Parietal lobe (tissue), 2 donors: ENCODE results near the gene TMEM245.

DNA sequence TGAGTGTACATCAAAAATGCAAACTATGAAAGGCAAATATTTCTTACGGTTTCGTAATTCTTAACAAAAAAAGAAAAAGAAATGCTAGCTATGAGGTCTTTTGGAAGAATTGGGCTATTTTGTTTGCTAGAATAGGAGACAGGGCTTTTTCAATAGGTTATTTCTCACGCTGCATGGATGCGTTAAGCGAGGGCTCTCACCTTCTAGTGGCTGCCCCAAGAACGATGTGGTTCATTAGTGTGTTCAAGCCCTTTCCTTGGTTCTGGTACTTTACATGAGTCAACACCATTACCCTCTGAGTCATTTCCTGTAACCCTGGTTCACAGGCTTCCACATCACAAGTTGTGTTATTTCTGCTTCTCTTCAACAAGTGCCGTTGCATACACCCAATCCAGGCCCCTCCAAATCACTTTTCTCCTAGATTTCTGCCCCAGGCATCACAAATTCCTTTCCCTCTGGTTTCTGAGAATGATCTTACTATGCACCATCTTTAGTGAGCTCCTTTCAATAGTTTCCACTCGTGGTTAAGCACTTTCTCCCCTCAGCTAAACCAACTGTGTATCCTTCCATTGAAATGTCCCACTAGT, 69.6 kb upstream of the RAD23B start:
- RAMPAGE, long total RNA, result no peak

DNA sequence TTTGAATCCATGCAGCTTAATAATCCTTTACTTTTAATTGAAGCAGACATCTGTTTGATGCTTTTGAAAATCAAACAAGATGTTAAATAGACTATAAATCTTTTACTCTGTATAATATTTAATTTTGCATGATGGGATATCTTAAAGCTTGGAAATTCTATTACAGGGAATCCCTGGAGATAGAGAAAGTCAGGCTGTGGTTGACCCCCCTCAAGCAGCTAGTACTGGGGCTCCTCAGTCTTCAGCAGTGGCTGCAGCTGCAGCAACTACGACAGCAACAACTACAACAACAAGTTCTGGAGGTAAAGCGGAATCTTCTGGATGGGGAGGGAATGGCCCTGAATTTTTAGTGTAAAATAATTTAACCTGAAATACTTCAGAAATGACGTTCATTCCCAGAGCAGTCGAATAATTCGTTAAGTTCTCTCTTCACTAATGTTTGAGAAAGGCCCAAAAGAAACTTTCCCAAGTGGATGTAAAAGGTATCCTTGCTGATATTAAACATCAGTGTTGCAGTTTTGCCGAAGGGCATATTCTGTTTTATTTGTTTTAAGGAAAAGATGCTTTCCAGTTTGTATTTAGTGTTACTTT, 38.8 kb downstream of the RAD23B start:
- RAMPAGE, long total RNA, result no peak

DNA sequence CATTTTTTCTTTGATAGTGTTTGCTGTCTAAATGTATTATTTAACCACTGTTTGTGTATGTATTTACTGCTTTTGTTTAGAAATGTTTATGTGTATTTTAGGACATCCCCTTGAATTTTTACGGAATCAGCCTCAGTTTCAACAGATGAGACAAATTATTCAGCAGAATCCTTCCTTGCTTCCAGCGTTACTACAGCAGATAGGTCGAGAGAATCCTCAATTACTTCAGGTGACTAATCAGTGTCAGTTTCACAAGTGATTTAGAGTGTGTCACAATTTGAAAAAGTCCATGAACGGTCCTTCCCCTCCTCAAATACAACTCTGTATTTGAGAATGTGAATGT, 40.7 kb downstream of the RAD23B start:
- RAMPAGE, long total RNA, result no peak

- RAMPAGE, long total RNA, result no peak
Observed at GRCh38 chr9:107509097-107509826, 19.7 kb upstream of the KLF4 start.

GRCh38 chr9:107540211-107540478, 50.6 kb upstream of the KLF4 start:
- RAMPAGE, long total RNA, result no peak

GRCh38 chr9:107615276-107615603, 125.7 kb upstream of the KLF4 start:
- RAMPAGE, long total RNA, result no peak

DNA sequence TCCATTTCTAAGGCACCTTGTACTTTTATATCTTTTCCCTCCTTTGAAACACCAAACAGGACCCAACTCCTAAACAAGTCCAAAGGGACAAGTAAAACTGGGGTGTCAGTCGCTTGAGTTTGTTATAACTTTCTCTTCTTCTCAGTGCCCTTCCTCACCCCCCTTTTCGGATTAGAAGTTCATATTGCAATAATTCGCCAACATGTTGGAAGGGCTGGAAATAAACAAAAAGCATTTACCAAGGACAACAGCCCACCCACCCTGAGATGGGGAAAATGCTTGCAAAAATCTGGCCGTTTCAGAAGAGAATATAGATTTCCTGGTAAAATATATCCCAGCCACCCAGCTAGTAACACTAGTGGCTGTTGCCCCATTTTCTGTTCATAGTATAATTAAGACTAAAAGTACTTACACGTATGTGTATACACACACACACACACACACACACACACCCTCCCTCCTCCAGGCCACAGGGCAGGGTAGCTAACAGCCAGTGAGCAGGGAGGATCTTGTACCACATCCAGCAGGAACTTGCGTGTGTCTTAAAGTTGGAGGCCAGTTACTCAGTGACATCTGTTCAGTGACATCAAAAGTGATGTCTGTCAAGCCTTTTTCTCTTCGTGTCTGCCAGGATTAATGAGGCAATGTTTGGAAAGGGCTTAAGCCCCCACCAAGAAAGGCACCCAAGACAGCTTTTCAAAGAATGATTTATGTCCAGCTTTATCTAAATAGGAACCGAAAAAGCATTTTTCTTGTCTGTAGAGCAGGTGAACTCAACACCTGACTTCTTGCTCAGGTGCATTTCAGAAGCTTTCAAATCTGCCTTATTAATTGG, 149.2 kb upstream of the KLF4 start:
- RAMPAGE, long total RNA, result no peak

- RAMPAGE, long total RNA, result no peak
Observed at GRCh38 chr9:107645052-107645547, 155.5 kb upstream of the KLF4 start.

DNA sequence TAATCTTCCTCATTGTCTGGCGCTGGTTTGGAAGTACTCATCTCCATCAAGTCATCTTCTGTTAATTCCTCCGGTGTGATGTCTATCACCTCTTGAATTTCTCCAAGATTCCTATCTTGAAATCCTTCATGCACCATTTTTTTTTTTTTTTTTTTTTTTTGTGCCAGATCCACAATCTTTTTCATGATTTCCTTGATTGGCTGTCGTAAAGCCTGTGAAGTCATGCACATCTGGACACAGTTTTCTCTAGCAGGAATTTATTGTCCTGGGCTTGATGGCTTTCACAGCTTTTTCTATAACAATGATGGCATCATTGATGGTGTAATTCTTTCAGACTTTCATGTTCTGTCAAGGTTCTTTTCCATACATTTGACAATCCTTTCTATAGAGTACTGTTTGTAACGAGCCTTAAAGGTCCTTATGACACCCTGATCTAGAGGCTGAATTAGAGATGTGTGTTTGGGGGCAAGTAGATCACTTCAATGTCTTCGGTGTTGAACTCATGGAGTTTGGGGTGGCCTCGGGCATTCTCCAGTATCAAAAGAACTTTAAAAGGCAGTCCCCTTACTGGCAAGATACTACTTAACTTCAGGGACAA, 8.9 kb downstream of the ACTL7A start:
- RAMPAGE, long total RNA, result no peak

GRCh38 chr9:109063807-109064895, 50.9 kb upstream of the CTNNAL1 start:
- RAMPAGE, long total RNA, result no peak

- RAMPAGE, long total RNA, result no peak
Observed at GRCh38 chr9:109119795-109120557, at the start of gene TMEM245. Gene TMEM245 (minus strand): TSS chr9:109119947.

DNA sequence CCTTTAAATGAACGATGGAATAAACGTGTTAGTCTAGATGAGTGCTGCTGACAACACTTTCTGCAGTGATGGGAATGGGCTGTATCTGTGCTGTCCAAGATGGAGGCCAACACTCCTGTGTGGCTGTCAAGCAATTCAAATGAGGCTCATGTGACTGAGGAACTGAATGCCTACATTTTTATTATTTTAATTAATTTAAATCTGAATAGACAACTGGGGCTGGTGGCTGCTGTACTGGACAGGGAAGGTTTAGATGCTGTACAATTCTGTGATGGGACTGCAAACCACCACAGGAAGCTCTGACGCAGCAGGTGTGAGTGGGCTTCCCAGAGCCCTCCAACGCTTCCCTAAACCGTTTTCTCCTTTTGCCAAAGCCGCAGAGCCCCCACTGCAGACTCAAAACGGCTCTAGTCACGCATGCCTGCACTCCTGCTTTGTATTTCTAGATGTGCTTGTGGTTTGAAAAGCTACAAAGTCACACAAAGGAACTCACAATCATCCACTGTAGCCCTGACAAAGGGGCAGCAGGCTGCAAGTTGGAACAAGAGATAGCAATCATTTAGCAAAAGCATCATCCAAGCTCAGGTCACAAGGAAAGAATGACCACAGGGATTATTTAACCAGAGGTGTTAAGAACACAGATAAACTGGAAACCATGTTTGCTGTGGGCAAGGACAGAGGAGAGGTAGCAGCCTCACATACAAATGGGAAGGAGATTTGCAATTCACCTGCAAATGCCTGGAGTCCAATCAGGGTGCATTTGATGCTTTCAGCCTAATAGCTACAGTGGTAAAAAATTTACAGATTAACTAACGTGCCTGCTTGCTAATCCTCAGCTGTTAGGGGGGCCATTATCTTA, 79.3 kb downstream of the PTPN3 start:
- RAMPAGE, long total RNA, result no peak

GRCh38 chr9:109421092-109421740, 76.9 kb downstream of the PTPN3 start:
- RAMPAGE, long total RNA, result no peak

DNA sequence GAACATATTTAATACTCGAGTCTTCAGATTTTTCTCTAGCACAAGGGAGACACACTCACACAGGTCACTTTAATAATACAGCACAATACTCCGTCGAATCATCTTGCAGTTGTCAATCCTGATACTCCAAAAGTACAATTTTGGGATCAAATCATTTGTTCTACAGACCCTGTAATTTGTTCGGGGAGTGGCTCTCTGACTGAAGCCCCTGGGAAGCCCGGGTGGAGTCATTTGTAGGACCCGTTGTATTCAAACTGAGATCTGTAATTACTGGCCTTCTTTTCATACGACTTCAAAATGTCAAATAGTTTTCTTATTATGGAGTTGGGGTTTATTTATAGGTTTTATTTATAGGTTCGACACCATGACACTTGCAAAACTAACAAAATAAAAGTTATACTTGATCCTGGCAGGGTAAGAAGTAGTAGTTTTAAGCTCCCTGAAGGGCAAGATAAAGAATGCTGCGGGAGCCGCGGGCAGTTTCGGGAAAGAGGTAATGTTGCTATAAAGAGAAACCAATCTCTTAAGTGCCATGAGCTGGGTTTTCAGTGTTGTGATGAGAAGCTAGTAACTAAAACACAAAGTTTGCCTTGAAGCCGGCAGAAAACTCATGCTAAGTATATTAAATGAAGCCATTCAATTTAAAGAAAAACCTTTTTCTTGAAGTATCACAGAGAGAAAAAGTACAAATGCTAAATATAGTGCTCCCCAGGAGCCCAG, 24.9 kb downstream of the PTPN3 start:
- RAMPAGE, long total RNA, result no peak

DNA sequence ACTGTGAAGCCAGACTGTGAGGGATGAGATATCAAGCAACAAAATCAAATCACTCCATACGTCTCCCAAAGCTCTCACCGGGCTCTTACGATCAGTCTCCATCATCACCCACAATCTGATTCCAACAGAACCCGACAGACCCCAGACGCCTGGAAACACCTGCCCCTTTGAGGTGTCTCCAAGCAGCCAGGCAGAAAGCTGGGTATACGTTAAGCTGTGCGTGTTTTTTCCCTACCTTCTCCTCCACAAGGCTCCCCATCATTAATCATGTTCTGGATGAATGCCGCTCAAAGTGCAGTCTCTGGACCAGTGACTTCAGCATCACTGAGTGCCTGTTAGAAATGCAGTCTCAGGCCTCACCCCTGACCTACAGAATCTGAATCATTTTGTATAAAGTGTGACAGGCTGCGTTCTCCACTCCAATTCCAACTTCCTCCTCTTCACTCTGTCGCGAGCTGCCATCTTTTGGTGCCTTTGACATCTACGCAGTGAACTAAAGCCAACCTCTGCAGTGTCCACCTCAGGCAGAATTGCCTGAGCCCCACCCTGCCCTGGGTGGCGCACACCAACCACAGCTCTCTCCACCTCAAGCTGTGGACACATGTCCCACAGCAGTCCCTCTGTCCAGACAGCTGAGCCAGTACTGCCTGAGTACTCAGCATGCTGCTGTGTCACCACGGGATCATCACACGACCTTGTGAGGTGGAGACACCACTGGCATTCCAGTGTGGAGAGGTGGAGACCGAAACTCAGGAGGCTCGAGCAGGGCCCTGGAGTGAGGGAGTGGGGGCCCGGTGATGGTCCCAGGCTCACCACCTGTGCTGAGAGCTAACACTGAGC, 14.3 kb downstream of the PTPN3 start:
- RAMPAGE, long total RNA, result no peak

- RAMPAGE, long total RNA, result no peak
Observed at GRCh38 chr9:109499141-109500105, 1.3 kb upstream of the PTPN3 start.

DNA sequence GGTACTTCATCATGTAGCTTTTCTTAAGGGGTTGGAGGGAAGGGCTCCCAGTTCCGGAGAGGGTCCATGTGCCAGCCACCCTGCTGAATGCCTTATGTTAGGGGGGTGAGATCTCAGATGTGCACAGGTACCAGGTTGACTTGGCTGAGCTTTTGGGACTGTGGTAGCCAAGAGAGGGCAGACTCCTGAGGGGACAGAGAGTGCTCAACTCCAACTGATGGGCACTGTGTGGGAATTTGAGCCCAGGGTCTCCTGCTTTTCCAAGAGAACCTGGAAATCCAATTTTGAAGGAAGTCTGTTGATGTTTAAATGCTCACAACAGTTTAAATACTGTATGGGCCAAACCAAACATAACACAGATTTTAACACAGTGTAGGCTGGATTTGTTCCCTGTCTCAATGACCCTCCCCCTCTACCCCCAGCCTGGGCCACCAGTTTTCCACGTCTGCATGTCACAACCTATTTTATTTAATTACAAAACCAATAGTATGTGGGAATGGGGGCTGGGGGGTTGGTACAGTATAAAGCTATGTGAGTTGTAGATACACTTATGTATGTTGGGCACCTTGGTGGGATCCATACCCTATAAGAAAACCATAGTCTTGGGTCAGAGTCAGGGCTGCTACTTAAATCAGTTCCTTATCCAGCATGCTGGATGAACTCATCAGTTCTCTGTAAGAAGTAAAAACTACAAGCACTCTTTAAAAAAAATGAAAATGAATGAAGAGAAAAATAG, 11.7 kb downstream of the PALM2AKAP2 start:
- RAMPAGE, long total RNA, result no peak

GRCh38 chr9:109918237-109918784, 138.3 kb downstream of the PALM2AKAP2 start:
- RAMPAGE, long total RNA, result no peak

- RAMPAGE, long total RNA, result no peak
Observed at GRCh38 chr9:110027535-110028243, 180.3 kb downstream of the C9orf152 start.

- RAMPAGE, long total RNA, result no peak
Observed at GRCh38 chr9:110041470-110041968, 166.4 kb downstream of the C9orf152 start.